Mesenchymal stem cell of adipose (primary cell): ENCODE results near the genes SMARCA2 and VLDLR.

GRCh38 chr9:278289-279405 is 64.0 kb downstream of the DOCK8 start:
- CAGE, long polyA plus RNA, result no peak

GRCh38 chr9:469573-470703 is 34.6 kb upstream of the KANK1 start:
- CAGE, long polyA plus RNA, result no peak

- CAGE, long polyA plus RNA, result no peak
These were observed 72.3 kb downstream of the KANK1 start for GRCh38 chr9:576625-577382.

DNA sequence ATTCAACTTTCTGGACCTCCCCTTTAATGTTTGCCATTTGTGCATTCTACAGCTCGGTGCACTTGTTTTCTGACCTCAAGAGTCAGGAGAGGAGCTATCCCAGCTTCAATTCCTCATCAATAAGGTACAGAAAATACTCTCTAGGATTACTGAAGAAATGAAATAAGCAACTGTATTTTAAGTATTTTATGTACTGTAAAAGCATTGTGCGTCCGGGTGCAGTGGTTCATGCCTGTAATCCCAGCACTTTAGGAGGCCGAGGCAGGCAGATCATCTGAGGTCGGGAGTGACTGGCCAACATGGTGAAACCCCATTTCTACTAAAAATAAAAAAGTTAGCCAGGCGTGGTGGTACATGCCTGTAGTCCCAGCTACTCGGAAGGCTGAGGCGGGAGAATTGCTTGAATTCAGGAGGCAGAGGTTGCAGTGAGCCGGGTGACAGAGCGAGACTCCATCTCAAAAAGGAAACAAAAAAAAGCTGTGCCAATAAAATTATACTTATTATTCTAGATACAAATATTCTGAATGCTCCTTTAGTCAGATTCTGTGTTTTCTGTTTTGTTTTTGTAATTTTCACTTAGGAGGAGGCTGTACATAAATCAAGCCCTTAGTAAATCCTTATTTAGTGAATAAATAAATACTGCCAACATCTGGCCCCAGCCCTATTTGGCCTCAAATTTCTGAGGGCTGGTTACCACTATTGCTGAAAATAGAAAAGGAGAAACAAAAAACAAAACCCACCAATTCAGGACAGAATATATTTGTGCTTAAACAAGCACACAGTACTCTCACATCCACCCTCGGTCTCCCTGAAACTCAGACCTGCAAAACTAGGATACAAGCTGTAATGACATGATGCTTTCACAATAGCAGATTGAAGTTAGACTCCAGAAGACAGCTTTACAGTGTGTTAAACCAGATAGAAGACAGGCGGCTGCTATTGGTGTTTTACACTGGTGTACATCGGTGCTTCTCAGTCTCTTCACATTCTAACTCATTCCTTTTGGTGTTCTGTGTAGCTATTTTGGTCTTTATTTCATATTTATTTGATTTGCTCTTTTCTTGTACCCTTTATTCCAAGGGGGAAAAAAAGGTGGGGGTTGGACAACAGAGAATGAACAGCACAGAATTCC is 121.8 kb downstream of the KANK1 start:
- CAGE, long polyA plus RNA, result no peak

- CAGE, long polyA plus RNA, result no peak
These were observed 5.5 kb upstream of the DMRT2 start for GRCh38 chr9:1044619-1045176.

GRCh38 chr9:1071497-1072296 is 21.5 kb downstream of the DMRT2 start:
- CAGE, long polyA plus RNA, result no peak

GRCh38 chr9:1200879-1201389 is 150.8 kb downstream of the DMRT2 start:
- CAGE, long polyA plus RNA, result no peak

DNA sequence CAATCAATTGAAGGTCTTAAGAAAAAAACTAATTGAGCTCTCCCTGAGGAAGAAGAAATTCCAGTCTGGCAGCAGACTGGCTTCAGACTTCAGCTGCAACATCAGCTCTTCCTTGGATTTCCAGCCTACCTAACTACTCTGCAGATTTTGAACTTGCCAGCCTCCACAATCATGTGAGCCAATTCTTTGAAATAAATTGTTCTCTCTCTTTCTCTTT is 420.3 kb downstream of the DMRT2 start:
- CAGE, long polyA plus RNA, result no peak

GRCh38 chr9:2015175-2015701 is at the start of gene SMARCA2:
SMARCA2 (plus strand) TSS chr9:2015347.
- CAGE, long polyA plus RNA, result no peak

GRCh38 chr9:2094001-2094565 is 78.9 kb downstream of the SMARCA2 start:
- CAGE, long polyA plus RNA, result no peak

DNA sequence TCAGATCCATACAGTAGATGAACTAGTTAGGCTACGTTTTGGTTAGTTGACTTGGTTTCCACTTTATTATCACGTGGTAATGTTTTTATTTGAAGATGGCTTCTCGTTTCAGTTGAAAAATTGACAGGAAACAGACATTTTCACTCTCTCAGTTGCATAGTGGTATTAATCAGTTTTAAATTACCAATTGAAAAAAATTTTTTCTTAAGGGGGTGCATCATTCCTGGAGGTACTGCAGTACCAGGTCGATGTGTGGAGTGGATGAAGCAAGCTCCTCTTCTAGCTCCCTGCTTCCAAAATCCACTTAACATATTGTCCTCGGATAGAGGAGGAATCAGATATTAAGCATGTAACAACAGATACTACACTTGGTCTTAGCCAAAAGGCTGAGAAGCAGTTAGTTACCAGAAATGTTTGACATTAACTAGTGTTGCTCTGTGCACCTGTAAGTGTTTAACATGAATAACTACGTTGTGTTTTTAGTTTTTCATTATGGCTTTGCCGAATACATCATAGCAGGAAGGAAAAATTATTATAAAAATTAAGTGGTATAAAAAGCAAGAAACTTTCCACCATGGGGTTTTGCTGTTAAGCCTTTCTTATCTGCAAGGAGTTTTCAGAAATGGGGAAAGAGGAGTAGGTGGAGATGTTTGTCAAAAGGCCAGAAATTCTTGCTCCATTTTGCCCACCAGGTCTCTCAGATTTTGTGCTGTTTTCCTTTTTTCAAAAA is 147.6 kb downstream of the SMARCA2 start:
- CAGE, long polyA plus RNA, result no peak

DNA sequence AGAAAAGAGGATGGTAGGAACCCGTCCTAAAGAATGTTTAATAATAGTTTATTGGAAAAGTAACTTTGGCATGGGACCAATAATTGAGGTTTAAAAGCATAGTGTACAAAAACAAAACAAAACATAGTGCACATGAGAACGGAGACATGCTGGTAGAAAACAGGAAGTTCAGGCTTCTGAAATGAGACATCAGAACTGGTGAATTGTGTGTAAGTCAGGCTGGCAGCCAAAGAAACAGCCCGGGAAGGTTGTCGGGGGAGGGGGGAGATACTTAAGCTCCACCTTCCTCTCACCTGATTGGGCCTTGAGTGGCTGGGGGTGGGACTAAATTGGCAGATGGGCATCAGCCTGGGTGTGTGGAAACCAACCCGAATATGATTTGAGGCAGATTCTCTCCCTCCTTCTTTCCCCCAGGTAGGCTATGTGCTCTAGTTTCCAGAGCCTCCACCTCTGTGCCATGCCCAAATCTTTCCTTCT is 256.3 kb downstream of the SMARCA2 start:
- CAGE, long polyA plus RNA, result no peak

DNA sequence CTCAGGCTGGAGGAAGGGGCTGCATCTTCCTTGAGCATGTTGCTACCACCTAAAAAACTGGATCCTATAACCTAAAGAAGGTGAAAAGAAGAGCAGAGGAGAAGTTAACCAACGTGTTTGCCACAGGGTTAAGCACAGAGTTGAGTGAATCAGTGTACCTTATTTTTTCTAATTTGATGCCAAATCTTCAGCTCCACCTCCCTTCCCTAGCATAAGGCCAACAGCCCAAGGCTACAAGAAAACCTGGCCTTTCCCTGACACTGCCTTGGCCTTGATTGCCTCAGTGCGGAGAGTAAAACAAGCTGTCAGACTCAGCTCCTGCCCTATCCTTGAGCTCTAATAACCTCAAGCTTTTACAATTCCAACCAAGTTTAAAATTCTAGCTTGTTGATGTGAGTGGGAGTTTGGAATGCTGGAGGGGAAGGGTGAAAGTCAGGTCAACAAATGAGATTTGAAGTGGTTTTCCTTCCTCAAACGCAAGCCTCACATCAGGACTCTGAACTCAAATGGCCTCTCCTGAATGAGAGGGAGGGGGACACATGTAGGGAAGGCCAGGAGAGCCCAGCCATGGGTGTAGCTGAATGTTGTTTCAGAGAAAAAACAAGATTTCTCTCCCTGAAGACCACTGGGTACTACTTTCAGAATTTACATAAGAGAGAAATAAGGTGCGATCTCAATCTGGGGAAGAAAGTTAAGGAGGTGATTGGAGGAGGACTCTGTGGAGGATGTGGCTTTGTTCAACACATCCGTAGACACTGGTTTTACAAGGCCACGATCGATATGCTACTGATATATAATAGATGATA is 196.9 kb upstream of the VLDLR start:
- CAGE, long polyA plus RNA, result no peak

DNA sequence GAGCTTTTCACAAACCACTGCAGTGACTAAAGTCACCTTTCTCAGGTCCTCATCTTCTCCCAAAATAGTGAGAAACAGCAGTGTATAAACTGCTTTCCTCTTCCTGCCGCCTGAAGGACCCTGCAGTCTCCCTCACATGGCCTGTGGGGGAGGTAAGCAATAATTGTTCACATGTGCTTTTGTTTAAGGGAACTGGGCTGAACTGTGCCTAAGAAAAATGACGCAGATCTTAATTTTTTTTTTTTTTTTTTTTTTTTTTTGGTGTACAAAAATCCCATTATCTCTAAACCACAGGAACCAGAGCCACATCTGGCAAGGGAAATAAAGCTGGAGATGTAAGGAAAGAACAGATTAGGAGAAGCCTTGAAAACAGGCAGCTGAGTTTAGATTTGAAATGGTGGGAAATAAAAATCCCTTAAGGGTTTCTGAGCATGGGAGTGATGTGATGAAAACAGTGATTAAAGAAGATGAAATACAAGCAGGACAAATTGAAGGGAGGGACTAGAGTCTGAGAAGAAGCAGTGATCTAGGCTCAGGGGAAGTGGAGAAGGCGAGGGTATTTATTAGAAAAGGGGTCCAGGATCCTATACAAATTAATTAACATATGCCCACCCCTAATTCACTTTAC is 131.6 kb upstream of the VLDLR start:
- CAGE, long polyA plus RNA, result no peak

DNA sequence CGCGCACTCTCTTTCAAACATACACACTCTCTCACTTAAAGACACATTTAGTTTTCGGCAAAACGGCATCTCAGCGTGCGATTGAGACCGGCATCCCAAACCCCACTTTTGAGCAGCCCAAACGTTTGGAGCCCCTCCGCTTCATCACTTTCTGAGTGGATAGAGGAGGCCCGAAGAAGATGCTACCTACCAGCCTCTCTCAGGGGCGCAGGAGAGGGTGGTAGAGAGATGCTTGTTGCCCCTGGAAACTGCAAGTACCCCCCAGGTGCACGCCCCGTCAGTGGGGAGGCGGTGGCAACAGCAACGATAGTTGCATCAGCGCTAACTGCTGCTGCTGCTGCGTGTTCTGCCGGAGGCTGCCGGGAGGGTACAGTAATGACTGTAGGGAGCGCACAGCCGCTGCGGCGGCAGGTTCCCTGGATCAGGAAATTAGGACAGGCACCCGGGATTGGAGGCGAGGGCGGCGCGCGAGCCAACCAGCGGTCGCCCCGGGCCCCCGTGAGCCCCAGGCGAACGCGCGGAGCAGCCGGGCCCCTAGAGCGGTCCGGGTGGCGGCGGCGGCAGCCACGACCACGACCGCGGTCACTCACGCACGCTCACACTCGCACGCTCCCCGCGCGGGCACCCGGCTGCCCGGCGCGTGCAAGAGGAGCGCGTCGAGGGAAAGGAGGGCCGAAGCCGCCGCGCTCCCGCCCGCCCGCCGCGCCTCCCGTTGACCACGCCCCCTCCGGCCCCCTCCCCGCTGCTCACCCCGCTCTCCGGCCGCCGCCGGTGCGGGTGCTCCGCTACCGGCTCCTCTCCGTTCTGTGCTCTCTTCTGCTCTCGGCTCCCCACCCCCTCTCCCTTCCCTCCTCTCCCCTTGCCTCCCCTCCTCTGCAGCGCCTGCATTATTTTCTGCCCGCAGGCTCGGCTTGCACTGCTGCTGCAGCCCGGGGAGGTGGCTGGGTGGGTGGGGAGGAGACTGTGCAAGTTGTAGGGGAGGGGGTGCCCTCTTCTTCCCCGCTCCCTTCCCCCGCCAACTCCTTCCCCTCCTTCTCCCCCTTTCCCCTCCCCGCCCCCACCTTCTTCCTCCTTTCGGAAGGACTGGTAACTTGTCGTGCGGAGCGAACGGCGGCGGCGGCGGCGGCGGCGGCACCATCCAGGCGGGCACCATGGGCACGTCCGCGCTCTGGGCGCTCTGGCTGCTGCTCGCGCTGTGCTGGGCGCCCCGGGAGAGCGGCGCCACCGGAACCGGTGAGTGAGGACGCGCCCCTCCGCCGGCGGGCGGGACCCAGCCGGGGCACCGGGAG is at the start of gene VLDLR:
Gene VLDLR (plus strand): TSS at position 749 of the 1,289 bp plus-strand sequence.
- CAGE, long polyA plus RNA, result no peak

- CAGE, long polyA plus RNA, result no peak
These were observed 19.5 kb downstream of the VLDLR start for GRCh38 chr9:2640985-2641557.

DNA sequence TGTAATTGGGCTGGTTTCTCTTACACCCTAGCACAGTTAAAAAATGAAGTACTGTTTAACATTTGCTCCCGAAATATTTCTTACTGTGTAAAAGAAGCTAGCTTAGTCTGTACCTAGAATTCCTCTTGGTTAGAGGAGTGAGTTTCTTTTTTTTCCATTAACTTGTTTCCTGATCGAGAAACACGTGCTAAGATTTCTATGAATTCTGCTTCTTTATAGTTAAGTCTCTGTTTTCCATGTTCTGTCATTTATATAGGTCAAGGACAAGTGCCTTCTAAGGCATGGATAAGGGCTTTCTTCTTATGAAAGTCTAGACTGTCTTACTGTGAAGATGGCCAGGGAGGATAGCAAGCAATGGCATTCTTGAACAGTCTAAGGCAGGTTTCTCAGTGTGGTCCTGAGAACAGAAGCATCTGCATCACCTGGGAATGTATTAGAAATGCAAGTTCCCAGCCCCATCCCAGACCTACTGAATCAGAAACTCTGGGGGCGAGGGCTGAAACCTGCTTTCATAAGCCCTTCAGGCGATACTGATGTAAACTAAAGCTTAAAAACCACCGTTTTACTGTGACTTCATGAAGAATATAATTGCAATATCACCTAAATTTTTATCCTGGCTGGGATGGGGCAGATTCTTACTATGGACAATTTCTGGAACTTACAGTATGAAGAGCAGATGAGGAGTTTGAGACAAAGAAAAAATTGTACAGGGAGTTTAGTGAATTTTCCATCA is 33.2 kb downstream of the VLDLR start:
- CAGE, long polyA plus RNA, result no peak

GRCh38 chr9:2663493-2664063 is 42.0 kb downstream of the VLDLR start:
- CAGE, long polyA plus RNA, result no peak

DNA sequence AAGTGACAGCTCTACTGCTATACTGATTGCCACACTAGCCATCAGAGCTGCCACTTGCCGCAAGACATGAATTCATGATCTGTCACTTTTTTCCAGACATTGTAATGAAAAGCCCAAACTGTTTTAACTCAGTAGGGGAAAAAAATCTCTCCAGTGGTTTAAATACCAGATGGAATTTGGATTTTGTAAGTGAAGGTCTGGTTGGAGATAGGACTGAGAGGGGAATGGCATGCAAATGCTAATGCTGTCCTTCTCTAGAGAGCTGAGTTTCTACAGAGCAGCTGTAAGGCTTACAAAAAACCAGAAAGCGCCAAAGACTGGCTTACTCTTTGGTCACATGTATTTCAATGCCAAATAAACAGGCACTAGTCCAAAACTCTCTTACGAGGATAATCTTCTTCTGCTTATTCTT is 34.4 kb downstream of the PUM3 start:
- CAGE, long polyA plus RNA, result no peak

GRCh38 chr9:2809929-2810572 is 33.8 kb downstream of the PUM3 start:
- CAGE, long polyA plus RNA, result no peak